Bronchus fibroblast of lung (primary cell): ENCODE data around the gene ERGIC1.

DNA sequence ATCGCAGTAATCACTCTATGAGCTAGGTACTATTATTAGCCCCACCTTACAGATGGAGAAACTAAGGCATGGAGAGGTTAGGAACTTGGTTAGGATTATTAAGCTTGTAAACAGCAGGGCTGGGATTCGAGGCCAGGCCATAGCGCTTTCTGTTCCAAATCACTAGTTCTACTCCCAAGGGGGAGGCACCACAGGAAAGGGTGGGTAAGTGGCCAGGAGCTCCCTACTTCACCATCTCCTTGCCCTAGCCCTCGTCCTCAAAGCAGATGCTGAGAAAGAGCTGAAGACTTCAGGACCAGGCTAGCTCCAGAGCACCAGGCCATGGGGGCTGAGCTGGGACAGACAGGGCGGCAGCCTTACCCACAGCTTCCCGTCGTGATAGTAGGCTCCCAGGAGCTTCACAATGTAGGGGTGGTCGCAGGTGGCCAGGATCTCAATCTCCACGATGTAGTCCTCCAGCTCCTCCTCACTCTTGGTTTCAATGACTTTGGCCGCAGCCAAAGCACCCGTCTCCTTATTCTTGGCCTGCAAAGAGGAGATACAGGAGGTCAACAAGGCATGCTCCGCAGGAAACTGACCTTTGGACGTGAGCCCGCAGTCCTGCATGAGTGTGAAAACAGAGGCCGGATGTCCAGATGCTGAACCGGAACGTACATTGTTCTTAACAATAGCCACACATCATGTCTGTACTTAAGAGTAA is 31.6 kb downstream of the STK10 start:
- RAMPAGE, long total RNA = no peak

GRCh38 chr5:172187330-172187549 is 784 bp downstream of the STK10 start:
- RAMPAGE, long total RNA = no peak

GRCh38 chr5:172347488-172348171 is 64.1 kb upstream of the UBTD2 start:
- RAMPAGE, long total RNA = no peak

DNA sequence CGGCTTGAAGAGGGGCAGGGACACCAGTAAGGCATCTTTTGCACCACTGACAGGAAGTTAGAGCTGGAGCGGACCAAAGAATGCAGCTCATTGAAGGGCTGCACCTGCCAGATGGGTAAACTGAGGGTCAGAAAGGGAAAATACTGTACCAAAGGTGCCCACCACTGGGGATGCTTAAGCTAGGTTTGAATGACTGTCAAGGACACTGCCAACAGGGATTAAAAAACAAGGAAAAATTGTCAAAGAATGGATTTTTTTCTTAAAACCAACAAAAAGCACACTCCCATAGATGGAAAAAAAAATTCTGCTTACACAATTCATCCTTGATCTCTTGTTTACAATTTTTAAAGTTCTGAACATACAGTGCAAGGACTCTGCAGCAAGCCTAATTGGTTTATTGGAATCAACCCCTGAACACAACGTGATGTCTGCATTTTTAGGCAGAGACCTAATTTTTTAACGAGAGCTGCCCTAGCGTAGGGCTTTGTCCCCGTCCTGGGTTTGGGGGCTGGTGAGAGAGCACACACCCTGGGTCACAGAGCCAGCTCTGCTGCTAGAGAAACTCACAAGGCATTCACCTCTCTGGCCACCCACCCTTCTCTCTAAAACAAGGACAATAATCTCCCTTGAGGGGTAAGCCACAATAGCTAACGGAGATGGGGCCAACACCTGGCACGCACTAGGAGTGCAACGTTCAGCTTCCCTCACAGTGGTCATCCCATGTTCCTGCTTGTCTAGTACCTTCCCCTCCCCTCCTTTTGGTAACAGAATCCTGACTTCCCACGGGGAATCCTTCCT is 28.3 kb downstream of the SH3PXD2B start:
- RAMPAGE, long total RNA = no peak

DNA sequence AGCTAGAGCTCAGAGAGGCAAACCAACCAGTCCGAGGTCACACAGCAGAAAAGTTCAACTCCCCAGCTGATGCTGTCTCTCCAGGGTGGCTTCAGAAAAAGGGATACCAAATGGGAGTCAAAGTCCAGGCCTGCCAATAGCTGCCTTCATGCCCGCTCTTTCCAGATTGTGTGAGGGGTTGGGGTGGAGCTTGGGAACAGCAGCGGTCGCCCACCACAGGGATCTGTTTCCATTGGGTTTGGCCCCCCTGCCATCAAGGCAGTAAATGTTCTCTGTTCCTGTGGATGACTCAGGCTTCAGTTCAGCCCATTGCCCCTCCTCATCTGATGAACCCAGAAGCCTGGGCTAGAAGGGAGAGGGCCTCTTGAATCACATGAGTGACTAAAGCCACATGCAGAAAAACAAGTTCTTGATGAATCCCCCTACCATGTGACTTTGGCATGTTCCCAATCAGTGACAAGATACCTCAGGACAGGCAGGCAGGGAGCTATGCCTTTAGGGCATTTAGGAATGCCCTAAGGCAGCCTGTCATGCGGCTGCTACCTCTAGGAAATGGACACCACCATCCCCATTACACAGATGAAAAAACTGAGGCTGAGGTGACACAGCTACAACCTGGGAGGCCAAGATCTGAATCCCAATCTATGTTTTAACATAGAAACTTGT is 2.6 kb downstream of the SH3PXD2B start:
- RAMPAGE, long total RNA = no peak

DNA sequence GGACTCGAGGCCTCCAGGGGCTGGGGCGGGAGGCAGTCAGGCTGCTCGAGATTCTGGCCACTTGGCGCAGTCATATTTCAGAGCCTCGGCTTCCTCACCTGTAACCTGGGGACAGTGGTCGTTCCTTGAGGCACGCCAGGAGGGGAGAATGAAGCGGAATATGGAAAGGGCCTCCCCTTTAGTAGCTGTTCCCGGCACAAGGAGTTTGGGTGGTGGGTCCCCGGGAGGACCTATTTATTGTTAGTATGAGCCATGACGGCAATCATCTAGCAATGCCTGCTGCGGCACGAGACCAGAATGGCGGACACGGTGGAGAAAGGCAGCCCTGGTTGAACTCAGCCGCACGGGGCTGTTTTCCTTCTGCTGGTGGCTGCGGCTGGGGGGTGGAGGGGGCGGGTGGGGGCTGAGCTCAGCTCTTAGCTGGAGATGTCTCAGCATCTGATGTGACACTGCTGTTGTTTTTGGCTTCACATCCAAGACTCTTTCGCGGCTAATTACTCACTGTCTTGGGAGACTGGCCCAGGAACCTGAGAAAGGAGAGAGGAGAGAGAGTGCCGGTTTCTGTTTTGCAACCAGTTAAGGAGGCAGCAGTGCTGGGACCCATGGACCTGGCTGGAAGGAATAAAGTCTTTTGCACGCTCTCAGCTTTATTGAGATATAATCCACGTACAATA is 82.1 kb upstream of the NEURL1B start:
- RAMPAGE, long total RNA = no peak

GRCh38 chr5:172584728-172585074 is 56.4 kb upstream of the NEURL1B start:
- RAMPAGE, long total RNA = no peak

GRCh38 chr5:172611971-172612568 is 29.0 kb upstream of the NEURL1B start:
- RAMPAGE, long total RNA = no peak

GRCh38 chr5:172641519-172642515 is 754 bp downstream of the NEURL1B start:
- RAMPAGE, long total RNA = no peak

DNA sequence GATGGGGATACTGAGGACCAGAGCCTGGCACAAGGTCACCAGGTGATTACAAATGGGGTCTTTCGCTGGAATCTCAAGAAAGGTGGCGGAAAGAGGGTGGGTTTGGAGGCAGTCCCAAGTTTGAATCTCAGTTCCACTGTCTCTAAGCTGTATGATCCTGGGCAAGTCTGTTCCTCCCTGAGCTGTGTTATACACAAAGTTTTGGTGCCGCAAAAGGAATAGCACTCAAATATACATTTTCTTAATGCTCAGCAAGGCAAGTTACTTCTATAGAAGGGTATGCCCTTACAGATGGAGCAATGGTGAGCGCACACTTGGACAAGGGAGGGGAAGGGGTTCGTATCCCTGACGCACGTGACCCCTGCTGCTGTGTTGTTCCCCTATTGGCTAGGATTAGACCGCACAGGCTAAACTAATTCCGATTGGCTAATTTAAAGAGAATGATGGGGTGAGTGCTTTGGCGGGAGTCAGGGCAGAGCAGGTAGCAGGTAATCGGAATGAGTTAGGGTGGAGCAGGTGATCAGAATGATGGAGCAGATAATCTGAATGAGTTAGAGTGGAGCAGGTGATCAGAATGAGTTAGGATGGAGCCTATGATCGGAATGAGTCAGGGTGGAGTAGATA is 9.5 kb downstream of the NEURL1B start:
- RAMPAGE, long total RNA = no peak

GRCh38 chr5:172697250-172698034 is 56.4 kb downstream of the NEURL1B start:
- RAMPAGE, long total RNA = no peak

GRCh38 chr5:172737510-172737877 is 33.5 kb downstream of the DUSP1 start:
- RAMPAGE, long total RNA = no peak

DNA sequence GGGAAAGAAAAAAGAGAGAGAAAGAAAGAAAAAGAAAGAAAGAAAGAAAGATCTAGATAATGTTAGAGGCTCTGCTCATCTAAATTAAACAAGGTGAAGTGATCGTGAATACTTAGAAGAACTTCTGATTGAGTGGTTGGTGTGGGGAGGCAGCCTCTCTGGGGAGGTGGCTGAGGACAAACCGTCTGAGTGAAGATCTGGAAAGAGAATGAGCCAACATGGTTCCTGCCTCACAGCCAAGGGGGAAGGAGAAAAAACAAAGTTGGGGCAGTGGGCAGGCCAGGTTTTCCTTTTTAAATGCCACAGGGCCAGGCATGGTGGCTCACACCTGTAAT is 29.6 kb downstream of the DUSP1 start:
- RAMPAGE, long total RNA = no peak

GRCh38 chr5:172773771-172774446 is 2.9 kb upstream of the DUSP1 start:
- RAMPAGE, long total RNA = no peak

GRCh38 chr5:172779799-172780274 is 8.8 kb upstream of the DUSP1 start:
- RAMPAGE, long total RNA = no peak

DNA sequence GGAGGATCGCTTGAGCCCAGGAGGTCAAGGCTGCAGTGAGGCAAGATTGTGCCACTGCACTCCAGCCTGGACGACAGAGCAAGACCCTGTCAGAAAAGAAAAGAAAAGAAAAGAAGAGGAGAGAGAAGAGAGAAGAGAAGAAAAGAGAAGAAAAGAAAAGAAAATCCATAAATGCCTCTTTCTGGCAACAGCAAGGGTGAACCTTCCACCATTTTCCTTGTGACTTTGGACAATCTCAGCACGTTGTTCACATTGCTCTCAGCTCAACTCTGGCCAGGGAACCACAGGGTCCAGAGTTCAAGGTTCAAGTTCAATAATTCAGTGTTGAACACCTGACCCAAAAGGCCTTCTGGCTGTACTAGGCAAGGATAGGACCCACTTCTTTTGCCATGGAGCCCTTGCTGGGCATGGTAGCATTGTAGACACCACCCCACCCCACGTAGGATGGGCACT is 14.6 kb upstream of the DUSP1 start:
- RAMPAGE, long total RNA = no peak

GRCh38 chr5:172792647-172793255 is 21.8 kb upstream of the DUSP1 start:
- RAMPAGE, long total RNA = no peak

GRCh38 chr5:172830546-172831476 is 3.2 kb upstream of the ERGIC1 start:
- RAMPAGE, long total RNA = no peak

DNA sequence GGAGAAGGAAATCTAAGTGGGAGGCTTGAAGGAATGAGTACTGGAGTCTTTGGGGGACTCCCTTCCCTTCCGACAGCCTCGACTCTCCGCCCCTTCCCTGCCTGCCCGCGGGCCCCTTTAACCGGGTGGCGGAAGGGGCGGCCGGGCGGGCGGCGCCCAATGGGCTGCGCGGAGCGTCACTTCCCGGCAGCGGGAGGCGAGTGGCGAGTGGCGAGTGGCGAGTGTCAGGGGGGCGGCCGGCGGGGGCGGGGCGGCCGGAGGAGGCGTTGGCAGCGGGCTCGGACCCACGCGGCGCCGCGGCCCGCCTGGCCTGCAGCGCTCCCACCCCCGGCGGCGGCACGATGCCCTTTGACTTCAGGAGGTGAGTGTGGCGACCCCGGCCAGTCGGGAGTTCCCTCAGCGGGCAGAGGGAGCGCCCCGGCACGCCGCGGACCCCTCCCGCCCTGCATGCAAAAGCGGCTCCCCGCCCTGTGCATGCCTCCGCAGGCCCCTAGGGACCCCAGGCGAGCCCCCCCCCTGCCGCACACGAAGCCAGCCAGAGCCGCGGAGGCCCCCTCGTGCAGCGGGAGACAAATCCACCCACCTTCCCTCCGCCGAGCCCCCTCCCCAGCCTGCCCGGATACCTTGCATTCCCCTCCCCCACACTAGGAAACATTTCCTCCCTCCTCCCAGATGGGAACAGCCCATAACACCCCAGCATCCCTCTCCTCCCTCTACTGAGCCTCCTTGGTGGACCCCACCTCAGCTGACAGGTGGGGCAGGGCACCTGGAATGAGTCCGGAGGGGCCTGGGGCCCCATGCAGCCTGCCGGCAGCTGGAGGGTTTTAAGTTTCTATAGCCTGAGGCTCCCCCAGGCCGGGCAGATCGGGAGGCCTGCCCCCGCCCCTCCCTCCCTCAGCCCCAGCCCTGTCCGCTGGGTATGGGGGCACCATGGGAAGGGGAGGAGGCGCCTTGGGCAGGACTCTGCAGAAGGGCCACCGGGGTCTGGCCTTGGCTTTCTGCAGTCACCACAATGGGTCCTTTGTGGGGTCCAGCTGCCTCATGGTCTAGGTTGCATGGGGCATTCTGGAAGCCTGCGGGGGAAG is at the start of gene ERGIC1:
Gene ERGIC1, plus strand, starts transcription at position 179 of the 1,085 bp plus-strand sequence.
- RAMPAGE, long total RNA = start-site peak on the plus strand centred at position 278 of the sequence, 61 bp wide, 946 and 855 reads in 2 replicates

DNA sequence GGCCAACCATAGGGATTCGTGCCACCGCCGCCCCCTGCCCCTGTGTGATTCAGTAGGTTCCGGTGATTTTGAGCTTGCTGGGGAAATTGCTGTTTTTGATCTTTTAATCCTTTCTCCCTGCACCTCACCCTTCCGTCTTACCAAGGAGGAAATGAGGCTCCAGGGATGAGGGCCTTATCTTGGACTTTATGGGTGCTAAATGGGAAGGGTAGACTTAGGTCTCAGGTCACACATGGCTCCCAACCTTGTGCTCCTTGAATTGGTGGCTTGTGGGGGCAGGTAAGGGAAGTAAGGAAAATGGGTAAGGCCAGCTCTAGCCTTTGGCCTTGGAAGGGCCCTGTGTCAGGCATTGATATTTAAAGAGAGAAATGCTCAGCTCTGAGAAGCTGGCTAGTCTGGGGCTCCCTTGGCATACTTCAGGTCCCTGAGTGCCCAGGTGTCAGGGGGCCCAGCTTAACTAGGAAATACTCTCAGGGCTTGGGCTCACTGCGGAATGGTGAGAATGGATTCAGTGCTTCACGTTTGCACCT is 2.0 kb downstream of the ERGIC1 start:
- RAMPAGE, long total RNA = no peak